Umbilical cord (tissue), 2 donors: ENCODE measurements around a stretch of chr9.

- RAMPAGE, long total RNA = no peak
These were observed 38.6 kb downstream of the CNTRL start for GRCh38 chr9:121113228-121113915.

DNA sequence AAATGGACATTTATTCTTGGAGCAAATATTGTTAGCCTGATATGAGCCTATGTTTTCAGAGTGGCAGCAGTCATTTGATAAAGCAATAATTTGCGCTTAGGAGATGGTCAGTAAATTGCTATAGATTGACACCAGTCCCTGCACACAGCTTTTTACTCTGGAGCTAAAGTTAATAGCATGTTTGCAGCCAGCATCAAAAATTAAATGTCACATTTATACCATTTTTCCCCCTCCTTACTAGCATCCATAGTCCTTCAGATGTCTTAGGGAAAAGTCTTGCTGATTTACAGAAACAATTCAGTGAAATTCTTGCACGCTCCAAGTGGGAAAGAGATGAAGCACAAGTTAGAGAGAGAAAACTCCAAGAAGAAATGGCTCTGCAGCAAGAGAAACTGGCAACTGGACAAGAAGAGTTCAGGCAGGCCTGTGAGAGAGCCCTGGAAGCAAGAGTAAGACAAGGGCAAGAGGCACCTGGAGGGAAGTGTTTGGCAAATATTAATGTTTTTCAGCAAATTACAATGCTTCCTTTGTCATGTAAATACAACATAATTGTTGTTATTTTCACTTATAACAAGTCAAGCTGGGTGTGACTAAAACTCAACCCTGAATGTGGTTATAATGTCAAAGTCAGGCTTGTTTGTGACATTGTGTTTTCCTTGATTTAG is 60.4 kb downstream of the RAB14 start:
- RAMPAGE, long total RNA = no peak

DNA sequence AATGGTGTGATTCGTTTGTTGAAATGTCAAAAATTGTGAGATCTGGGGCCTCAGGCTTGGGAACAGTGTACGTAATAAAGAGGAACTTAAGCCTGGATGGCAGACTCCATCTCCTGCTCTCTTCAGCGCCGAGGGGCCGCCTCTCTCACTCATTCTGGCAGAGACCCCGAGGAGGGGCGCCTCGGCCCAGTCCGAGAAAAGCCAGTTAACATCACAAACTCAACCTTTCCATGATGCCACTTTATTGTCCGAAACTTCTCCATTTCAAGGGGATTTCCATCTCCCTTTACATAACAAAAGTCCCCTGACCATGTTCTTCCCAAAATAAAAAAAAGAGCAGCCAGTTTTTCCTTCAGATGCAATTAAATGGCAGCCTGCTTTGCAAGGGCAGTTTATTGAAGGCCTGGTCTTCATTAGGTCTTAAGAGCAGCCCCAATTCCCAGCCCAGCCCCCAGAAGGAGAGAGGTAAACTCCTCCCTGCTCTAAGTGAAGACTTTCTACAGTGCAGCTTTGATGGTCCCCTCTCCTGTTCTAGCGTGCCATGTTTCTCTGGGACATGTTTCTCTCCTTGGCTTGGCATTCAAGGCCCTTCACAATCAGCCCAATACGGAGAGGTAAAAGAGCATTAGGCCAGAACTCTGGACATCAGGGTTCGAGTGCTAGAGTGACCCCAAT is 19.4 kb upstream of the RAB14 start:
- RAMPAGE, long total RNA = no peak

- RAMPAGE, long total RNA = no peak
These were observed 27.0 kb upstream of the RAB14 start for GRCh38 chr9:121228608-121229110.

DNA sequence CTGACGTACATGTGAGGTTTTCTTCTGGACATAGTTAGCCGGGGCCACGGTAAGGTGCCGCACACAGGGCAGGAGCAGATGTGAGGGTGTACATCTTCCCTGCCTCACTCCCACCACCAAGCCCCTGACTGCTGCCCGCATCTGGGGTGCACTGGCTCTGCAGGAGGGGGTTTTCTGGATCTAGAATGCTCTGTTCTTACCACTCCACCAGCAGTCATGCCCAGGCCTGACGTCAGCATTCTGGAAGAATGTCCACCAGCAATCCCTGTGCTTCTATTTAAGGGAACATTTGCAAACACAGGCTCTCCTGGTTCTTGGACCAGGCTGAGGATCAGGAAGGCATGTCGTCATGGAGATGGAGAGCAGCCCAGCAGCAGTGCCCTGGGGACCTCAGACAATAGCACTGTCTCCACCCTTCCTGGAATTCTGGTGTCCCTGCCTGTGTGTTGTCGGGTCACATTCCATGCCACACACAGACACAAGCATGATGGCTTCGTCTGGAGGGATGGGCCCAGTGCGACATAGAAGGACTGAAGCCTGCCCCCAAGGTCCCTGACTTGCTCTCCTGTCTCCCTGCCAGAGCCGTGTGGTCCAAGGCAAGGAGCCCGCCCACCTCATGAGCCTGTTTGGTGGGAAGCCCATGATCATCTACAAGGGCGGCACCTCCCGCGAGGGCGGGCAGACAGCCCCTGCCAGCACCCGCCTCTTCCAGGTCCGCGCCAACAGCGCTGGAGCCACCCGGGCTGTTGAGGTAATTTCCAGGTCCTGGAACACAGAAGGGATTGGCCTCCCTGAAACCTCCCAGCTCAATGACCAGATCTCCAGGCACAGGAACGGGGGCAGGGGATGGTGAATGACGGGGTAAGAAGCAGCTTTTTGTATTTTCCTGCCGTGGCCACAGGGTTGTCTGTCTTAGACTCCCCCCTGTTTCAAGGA is 43.9 kb downstream of the STOM start:
- RAMPAGE, long total RNA = no peak

DNA sequence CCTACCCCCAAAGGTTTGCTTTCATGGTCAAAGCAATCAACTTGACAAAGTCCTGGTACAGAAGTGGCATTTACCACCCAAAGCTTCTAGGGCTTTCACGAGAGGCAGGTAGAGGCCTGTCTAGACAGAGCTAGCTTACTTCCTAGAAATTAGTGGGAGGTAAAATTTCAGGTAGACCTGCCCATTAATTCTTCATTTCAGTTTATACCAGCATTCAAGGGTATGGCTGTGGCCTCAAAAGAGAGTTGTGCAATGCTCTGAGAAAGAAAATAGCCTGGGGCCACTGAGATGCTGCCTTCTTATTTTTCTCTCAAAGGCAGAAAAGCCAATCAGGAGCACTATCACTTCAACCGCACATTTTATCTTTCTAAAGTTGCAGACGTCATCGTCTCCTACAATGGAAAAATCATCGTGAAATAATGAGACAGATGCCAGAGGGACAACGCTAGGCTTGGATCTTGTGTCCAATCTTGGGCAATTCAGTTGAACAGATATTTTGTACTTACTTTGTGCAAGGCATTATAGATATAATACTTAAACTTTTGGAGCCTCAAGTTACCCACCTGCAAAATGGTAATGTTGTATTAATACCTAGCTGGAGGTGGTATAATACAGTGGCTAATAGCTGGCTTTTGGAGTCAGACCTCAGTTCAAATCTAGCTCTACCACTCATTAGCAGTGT is 34.8 kb downstream of the STOM start:
- RAMPAGE, long total RNA = no peak

- RAMPAGE, long total RNA = no peak
These were observed 789 bp downstream of the STOM start for GRCh38 chr9:121369248-121369674.

DNA sequence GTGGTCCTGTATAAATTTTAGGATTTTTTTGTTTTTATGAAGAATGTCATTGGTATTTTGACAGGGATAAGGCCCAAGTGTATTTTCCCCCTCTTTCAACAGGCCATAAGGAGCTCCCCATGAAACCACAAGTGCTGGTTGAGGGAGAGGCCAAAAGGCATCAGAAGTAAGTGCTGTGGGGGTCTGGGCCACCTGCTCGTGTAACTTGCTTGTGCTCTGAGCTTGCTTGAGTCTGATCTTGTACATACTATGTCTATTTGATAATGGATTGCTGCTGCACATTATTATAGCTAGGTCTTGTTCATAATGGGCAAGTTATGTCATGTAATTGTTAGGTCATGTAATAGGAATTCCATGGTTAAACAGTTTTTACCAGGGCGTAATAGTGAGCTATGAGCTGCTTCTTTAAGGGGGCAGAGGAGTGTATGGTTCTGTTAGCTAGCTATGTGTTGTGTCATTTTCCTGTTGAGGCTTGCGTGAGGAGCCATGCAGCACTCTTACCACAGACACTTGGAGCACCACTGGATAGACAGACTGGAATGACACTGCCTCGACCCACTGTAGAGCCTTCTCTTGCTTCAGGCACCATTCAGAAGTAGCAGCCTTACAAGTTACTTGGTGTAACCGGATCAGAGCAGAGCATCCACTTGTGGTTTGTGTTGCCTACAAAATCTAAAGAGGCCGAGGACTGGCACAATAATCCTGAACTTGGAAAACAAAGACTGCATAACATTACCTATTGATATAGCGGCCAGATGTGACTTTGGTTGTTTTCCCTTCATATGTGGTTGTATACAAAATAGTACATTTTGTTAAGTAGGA is 28.2 kb upstream of the STOM start:
- RAMPAGE, long total RNA = no peak

GRCh38 chr9:121650189-121651158 is 960 bp upstream of the DAB2IP start:
- RAMPAGE, long total RNA = no peak

DNA sequence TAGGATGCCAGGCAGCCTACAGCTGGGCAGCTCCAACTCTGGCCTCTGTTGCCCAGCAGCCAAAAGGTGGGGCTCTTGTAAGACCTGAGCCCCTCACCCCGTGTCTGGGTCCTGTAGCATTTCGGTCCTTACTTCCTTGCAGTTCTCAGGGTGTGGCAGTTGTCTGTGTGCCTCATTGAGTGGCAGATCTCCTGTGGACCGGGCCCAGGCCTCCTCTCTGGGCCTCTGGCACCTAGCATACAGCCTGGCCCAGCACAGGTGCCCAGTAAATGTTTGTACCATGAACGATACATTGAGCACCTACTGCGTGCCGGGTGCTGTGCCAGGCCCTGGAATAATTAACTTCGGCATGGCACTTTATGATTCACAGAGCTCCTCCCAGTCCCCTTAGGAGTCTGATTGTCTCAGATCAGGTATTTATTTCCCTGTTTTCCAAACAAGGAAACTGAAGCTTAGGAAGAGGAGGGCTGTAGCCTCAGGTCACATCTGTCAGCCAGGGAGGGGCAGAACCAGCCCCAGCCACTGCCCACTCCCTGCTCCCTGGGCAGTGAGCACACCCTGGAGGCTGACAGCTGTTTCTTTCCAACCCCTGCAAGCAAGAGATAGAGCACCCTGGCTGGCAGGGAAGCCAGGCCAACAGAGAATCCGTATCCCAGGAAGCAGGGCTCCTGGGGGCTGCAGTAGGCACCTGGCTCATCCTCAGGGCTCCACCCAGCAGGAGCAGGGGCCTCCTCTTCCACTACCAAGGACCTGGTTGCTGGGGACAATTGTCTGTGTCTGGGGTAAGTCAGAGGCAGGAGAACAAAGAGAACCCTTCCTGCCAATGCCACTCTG is 68.9 kb downstream of the DAB2IP start:
- RAMPAGE, long total RNA = no peak

DNA sequence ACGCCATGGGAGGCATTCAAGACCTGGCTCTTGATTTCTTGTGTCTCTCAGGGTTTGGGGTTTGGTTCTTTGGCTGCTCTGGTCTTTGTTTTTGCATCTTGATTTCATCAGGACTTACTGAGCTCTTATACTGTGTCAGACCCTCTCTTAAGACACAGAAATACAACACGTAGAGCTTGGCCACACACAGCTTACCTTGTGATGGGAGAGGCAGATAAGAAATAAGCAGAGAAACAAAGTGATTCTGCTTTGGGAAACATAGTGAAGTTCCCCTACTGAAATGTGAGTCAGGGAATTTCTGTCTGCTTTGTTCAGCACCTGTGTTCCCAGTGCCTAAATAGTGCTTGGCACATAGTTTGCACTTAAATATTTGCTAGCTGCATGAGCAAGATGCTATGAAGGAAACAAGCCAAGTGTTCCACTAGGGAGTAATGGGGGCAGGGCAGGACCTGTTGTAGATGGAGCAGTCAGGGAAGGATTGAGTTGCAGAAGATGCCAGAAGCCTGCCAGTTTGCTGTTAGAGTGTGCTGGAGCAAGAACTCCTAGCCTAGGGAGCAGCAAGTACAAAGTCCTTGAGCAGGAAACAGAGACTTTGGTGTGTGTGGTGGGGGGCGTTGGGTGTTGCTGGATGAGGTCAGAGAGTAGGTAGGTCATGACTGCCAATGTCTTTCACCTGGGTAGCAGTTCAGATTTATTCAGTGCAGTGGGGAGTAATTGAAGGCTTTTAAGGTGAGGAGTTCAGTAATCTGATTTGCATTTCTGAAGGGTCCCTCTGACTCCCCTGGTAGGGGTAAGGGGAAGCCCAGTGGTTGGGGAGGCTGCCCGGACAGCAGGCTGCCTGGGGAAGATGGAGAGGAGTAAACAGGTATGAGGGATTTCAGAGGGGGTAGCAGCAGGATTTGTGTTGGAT is 87.5 kb downstream of the DAB2IP start:
- RAMPAGE, long total RNA = no peak

DNA sequence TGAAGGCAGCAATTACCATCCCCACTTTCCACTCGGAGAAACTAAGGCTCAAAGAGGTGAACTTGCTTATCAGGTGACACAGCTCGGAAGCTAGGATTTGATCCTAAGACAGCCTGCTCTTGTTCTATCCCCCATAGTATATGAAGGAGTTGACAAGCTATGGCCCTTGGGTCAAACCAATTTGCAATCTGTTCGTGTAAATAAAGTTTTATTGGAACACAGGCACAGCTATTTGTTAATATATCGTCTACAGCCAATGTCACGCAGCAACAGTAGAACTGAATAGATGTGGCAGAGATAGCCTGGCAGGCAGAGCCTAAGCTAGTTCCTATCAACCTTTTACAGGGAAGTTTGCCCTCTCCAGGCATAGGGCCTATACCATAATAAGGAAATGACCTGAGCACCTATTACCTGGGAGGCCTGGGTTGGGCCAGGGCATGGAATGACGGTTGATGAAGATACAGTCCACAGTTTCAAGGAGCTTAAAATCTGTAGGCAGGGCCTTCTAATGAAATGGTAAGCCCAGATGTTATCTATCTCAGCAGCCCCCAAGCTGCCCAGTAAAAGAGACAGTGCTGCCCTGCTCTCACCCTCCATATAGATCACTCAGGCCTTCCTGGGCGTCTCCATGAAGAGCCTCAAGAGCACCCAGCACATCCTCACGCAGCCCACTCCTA is 179.0 kb downstream of the TTLL11 start:
- RAMPAGE, long total RNA = no peak

DNA sequence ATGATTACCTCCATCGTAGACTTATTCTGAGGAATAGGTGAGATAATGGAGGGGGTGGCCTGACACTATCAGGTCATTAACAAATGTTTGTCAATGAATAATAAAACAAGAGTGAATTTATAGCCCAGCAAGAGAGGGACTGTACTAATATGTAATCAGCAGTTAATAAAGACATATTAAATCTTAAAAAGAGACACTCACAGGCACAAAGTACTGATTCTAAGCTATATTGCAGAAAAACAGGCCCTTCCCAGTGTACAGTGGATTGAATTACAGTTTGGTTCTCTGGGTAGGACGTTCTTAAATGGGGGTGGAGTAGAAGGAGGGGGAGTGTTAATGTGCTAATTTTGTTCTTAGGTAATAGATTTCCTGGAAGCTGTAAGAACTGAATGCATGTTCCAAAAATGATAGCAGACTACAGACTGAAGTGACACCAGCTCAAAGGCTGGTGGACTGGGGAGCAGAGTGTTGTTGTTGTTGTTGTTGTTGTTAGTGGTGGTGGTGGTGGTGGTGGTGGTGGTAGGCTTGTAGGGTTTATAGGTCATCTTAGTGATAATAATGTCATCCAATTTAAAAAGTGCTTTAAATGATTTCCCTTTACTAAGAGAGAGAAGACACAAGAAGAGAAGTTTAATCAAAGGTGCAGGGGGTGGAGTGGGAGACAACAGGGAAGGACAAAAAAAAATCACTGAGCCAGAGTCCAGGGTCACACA is 27.2 kb downstream of the TTLL11 start:
- RAMPAGE, long total RNA = no peak

- RAMPAGE, long total RNA = no peak
These were observed 5.3 kb downstream of the TTLL11 start for GRCh38 chr9:122087752-122088321.

GRCh38 chr9:122346393-122347621 is 24.0 kb upstream of the PTGS1 start:
- RAMPAGE, long total RNA = no peak

DNA sequence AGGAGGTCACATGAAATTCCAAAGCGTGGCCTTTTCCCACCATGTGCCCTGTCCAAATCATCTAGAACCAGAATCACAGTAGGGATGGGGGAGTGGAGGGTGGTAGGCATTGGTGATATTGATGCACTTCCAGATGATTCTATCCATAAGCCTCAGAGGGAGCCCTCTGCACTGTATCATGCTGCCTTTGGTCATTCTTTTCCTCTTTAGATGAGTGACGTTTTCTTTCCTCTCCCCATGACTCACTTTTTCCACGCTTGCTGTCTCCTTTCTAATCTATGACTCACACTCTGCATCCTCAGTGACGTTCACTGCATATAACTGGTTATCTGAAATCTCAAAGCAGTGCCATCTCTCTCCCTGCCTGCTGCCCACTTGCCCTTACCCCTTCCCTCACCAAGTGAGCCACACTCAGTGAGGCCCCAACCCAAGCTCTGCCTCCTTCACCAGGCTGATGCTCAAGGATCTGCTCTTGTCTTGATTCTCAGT is 31.5 kb downstream of the PTGS1 start:
- RAMPAGE, long total RNA = no peak

GRCh38 chr9:122903695-122903902 is 1.6 kb downstream of the RC3H2 start:
- RAMPAGE, long total RNA = no peak

GRCh38 chr9:123179048-123179357 is 89.4 kb downstream of the STRBP start:
- RAMPAGE, long total RNA = no peak

DNA sequence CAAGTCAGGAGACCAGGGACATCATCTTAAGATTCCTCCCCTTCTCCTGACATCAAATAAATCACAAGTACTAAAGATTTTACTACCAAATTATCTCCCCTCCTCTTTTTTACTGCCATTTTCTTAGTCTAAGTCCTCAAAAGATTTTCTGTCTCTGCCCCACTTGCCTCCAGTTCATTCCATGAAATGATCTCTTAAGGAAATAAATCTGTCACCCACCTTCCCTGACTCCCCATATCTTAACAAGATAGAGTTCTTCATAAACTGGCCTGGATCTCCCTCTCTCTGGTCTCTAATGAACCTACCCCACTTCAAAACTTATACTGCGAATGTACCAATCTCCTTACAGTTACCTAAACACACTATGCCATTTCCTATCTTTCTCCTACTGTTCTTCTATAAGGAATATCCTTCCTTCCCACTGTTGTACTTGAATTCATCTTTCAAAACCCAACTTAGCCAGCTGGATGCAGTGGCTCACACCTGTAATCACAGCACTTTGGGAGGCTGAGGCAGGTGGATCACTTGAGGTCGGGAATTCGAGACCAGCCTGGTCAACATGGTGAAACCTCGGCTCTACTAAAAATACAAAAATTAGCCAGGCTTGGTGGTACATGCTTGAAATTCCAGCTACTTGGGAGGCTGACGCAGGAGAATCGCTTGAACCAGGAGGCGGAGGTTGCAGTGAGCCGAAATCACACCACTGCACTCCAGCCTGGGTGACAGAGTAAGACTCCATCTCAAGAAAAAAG is 36.6 kb downstream of the STRBP start:
- RAMPAGE, long total RNA = no peak

DNA sequence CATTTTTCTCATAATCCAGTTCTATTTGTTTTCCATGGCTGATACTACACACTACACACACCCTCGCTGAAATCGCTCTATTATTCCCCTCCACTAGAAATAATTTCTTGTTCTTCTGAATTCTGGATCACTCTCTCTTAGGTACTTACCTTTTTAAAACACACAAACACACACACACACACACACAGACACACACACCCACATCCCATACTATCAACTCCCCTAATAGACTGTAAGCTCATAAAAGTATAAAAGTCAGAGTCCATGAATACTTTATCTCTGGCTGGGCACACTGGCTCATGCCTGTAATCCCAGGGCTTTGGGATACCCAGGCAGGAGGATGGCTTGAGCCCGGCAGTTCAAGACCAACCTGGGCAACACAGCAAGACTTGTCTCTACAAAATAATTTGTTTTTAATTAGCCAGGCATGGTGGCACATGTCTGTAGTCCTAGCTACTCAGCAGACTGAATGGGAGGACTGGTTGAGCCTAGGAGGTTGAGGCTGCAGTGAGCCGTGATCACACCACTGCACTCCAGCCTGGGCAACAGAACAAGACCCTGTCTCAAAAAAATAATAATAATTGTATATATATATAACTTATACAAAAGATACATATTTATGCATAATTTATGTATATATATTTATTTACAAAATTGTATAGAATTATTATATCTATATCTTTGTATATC is 11.0 kb downstream of the STRBP start:
- RAMPAGE, long total RNA = no peak